NCI-H460 (cell line): Measurements from ENCODE around the gene MYO1C.

DNA sequence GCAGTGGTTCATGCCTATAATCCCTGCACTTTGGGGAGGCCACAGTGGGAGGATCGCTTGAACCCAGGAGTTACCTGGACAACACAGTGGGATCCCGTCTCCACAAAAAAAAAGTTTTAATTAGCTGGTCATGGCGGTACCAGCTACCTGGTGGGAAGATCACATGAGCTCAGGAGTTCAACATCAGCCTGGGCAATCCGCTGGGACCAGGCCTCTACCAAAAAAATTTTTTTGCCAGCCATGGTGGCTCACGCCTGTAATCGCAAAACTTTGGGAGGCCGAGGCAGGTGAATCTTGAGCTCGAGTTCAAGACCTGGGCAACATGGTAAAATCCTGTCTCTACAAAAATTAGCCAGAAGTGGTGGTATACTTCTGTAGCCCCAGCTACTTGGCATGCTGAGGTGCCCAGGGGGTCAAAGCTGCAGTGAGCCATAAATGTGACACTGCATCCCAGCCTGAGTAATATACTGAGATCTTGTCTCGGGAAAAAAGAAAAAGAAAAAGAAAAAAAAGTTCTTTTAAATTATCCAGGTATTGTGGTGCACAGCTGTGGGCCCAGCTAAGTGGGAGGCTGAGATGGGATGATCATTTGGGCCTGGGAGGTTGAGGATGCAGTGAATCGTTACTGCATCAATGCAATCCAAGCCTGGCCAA is 8.2 kb downstream of the YWHAE start:
RAMPAGE:
- cytosol, long total RNA = no peak
- long total RNA = no peak
- nucleus, long total RNA = no peak

RAMPAGE:
- cytosol, long total RNA = no peak
- long total RNA = no peak
- nucleus, long total RNA = no peak
Observed at GRCh38 chr17:1404786-1405145, 4.7 kb upstream of the YWHAE start.

GRCh38 chr17:1492496-1493037 is at the start of gene MYO1C:
TSS of gene MYO1C (minus strand) at chr17:1492686.
RAMPAGE:
- cytosol, long total RNA = no peak
- long total RNA = no peak
- nucleus, long total RNA = no peak

DNA sequence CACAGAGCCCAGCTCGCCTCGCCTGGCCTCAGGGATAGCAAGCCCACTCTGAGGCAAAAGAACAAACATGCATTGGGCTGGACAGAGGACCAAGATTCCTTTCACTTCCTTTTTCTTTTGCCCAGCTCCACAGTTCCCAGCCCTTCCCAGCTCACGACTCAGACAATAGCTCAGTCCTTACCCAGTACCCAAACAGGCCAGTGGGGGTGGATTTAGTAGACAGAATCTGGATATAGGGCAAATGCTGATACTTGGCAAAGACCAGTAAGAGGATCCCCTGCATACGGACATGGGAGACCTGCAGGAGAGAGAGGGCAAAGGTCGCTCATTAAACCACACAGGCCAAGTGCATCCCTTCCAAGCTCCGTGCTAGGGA is 6.9 kb downstream of the INPP5K start:
RAMPAGE:
- cytosol, long total RNA = no peak
- long total RNA = no peak
- nucleus, long total RNA = no peak

DNA sequence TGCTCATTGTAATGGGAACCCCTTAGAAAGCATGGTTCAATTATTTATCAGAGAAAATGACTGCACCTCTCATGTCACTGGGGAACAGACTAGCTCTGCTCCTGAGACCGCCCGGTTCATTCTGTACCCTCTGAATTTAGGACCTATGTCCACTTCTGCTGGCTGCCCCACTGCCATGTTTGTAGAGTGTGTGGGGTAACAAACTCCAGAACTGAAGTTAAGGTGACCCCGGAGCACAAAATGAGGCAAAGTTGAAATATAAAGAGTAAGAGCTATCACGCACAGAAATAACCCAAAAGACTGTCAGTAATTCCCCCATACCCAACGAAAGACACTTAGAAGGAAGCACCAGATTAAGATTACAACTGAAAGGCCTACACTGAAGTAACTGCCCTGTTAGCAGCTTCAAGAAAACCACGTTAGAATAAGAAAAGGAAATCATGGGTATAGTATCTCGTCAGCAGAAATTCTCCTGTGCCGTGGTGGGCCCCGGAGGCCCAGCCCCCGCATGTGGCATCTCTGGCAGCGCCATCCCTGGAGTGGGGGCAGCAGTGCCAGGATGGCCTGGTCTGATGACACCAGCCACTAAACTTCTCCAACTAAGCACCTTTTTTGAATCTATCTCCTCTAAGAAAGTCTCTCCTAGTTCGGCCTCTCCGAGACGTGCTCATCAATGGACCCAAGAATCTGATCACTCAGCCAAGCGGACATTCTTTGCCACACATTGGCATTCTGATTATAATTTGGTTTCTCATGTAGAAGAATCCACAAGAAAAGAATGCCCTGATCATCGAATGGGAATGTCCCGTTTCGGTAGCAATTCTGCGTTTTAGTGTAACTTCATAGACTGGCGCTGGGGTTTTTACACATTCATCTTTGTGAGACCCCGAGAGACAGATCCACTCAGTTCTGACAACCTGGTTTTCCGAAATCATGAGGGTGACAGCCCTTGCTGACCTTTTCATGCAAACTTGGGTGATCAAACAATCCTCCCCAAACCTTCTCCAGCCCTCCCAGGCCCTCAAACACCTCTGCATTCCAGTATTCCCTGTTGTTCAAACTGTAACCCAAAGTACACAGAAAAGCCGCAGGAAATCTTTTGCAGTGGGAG is 18.7 kb downstream of the PITPNA start:
RAMPAGE:
- cytosol, long total RNA = no peak
- long total RNA = no peak
- nucleus, long total RNA = no peak

DNA sequence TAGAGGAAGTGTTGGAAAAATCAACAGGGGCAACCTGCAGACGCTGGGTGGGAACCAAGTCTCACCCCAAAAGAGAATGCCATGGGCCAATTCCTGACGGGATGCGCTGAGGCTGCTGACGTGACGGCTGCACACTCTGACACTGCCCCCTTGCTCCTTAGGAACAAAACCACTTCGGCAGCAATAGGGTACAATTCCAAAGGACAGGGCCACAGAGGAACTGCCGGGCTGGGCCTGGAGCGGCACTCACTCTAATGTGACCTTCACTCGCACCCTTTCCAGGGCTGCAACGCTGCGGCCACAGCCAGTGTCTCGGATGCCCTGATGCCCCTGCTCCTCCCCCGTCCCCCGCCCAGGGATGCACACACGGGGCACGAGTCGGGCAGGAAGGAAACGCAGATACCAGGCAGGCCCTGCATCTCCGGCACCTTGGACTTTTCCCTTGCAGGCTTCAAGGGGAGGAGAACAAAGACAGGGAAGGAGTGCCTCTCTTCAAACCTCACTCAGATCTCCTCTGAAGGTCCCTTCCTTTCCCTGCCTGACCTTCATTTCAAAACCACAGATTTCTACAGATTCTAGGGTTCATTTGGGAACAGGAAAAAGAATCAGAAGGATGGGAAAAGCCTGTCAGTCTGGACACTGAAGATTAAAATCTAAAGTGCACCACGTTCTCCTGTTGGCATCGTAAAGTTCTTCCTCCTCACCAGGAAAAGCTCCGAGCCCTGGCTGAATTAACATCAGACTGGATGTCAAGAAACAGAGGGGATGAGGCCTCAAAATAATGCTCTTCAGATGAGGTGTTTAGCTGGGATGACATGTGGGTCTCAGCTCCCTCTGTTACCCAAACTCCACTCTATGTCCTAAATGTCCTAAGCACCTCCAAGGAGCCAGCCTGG is 2.3 kb downstream of the PITPNA start:
RAMPAGE:
- cytosol, long total RNA = no peak
- long total RNA = no peak
- nucleus, long total RNA = no peak

RAMPAGE:
- cytosol, long total RNA = no peak
- long total RNA = no peak
- nucleus, long total RNA = no peak
Observed at GRCh38 chr17:1561591-1562176, 908 bp downstream of the PITPNA start.

DNA sequence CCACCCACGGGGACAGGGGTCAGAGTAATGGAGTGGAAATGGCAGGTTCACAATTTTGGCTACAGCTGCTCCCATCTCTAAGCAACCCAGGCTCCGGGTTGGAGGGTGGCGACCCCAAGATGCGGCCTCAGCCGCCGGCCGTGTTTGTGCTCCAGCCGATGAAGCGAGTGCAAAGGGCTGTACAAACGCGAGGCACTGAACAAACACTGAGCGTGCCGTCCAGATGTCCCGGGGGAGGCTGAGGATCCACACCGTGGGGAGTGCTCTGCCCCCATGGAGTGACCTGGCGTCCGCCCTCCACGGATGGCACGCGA is 22.2 kb downstream of the SLC43A2 start:
RAMPAGE:
- cytosol, long total RNA = no peak
- long total RNA = no peak
- nucleus, long total RNA = no peak

DNA sequence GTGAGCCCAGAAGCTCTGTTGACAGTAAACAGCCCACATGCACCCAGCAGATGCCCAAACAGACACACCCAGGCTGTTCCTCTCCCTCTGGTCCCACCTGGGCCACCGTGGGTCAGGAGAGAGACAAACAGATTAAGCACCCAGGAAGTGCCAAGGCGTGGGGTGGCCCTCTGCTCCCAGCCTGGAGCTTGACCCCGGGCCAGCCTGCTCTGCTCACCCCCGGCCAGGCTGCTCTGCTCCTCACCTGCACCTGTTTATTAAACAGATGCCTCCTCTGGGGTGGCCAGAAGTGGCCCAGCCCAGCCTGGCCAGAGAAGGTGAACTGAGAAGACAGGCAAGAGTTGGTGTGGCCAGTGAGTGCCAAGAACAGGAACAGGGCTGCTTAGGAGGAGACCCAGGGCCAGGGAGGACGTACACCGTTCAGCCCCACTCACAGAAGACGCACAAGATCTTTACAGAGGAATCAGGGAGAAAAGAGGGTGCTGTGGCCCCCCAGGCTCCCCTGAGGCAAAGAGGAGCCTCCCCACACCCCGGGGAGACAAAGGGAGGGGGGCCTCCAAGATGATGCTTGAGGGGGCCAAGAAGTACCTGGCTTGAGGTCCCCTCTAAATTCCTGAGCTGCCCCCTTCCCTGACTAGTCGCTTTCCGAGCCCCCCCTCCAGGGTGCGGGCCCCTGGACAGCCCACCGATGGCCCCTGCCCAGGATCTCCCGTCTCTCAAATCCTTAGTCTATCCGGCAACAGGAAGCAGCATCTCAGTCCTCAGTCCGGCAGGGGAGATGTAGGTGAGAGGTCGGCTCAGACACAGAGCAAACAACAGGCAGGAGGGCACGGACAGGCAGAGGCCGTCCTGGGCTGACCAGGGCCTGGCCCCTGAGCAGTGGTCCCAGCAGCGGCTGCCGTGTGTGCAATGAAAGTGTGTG is 7.7 kb downstream of the SLC43A2 start:
RAMPAGE:
- cytosol, long total RNA = no peak
- long total RNA = no peak
- nucleus, long total RNA = no peak

GRCh38 chr17:1630800-1631065 is 2.1 kb upstream of the SLC43A2 start:
RAMPAGE:
- cytosol, long total RNA = no peak
- long total RNA = no peak
- nucleus, long total RNA = no peak

RAMPAGE:
- cytosol, long total RNA = no peak
- long total RNA = no peak
- nucleus, long total RNA = no peak
Observed at GRCh38 chr17:1654076-1654531, 4.4 kb upstream of the RILP start.

DNA sequence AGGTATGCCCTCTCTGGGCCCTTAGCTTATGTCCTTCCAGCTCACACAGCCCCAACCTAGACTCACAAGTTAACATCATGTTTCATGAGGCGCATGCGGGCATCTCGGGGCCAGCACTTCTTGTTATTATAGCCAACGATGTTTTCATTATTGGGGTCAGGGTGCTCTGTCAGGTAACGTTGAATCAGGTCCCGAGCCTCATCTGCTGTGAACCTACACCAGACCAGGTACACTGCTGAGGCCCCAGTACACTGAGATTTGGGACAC is 11.1 kb downstream of the PRPF8 start:
RAMPAGE:
- cytosol, long total RNA = no peak
- long total RNA = no peak
- nucleus, long total RNA = no peak

RAMPAGE:
- cytosol, long total RNA = no peak
- long total RNA = no peak
- nucleus, long total RNA = no peak
Observed at GRCh38 chr17:1704841-1705997, 5.0 kb downstream of the TLCD2 start.

RAMPAGE:
- cytosol, long total RNA = no peak
- long total RNA = no peak
- nucleus, long total RNA = no peak
Observed at GRCh38 chr17:1721967-1722445, 2.5 kb upstream of the WDR81 start.

DNA sequence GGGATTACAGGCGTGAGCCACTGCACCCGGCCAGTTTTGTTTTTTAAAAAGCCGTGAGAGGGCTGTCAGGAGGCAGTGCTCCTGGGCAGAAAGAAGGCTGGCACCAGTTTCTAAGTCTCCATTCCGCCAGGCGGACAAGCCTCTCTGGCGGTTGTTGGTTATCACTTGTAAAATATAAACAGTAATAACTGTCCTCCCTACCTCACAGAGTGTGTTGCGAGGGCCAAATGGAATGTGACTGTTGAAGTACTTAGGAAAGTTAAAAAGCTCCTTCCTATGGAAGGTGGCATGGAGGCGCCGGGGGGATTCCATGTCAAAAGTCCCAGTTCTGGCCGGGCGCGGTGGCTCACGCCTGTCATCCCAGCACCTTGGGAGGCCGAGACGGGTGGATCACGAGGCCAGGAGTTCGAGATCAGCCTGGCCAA is 739 bp upstream of the WDR81 start:
RAMPAGE:
- cytosol, long total RNA = no peak
- long total RNA = no peak
- nucleus, long total RNA = no peak

RAMPAGE:
- cytosol, long total RNA = no peak
- long total RNA = no peak
- nucleus, long total RNA = no peak
Observed at GRCh38 chr17:1733609-1734055, 9.0 kb upstream of the SERPINF2 start.

GRCh38 chr17:1753902-1754650 is 7.8 kb upstream of the SERPINF1 start:
RAMPAGE:
- cytosol, long total RNA = no peak
- long total RNA = no peak
- nucleus, long total RNA = no peak

DNA sequence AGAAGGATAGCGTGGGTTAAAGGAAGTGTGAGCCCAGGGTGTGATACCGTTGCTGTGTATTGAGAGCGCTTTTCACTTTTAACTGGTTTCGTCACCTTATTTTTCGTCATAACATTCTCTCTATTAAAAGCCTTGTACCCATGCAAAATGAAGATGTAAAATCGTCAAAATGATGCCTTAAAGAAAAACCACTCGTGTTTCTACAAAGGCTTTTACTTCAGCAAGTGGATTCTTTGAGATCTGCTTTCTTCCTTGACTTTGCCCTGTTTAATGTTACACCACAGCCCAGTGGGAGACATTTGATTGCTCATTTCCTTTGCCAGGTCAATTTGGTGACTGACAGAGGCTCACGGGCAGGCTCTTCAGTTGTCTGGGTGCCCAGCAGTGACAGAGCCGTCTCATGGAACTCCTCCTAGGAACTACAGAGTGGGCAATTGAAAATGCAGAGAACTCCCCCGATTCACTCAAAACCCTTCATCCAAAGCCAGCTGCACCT is 61.2 kb downstream of the RPA1 start:
RAMPAGE:
- cytosol, long total RNA = no peak
- long total RNA = no peak
- nucleus, long total RNA = no peak

DNA sequence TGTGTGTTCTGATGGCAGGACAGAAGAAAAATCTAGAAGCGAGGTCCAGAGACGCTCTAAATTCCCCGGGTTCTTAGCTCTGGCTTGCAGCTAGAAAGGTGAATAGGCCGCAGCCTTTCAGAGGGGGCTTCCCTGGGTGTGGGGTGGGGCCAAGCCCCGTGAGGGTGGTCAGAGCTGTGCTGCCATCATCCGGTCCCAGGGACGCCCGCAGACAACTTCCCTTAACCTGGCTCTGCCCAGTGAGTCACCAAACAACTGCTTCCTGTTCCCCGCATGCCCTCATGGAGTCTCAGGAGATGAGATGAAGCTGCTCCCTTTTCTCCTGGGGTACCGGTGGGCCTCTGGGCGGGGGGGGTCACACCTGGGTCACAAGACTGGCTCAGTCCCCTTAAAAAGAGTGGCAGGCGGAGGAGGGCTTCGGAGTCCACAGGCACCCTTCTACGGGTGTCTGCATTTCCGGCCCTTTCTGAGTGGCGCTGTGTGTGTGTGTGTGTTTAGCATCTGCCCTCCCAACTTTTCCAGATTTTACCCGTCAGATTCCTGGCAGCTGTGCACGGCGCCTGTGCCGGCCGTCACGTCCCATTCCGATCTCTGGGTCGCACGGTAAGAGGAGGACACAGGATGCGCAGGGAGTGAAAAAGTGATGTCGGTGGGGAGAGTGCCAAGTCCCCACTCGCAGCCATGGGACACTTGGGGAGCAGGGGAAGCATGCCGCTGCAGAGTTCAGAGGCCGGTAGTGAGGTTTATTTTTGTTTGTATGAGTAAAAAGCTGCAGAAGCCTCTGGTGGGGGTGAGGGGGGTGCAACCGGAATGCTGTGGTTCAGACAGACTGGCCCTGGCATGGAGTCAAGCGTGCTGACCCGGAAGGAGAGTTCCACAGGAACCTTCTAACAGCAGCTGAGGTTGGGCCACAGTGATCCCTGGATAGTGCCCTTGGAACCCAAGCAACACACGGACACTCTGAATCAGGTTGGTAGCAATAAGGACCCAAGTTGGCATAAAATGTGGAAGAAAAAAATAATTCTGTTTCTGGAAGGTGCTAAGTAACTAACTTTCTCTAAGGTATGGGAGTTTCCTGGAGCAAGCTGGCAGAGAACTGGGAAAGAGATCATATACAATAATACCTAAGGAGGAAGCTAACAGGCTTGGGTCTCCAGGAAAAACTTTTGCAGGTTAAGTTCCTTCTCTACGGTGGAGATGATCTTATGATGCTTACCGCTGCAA is 16.9 kb downstream of the HIC1 start:
RAMPAGE:
- cytosol, long total RNA = no peak
- long total RNA = no peak
- nucleus, long total RNA = no peak

DNA sequence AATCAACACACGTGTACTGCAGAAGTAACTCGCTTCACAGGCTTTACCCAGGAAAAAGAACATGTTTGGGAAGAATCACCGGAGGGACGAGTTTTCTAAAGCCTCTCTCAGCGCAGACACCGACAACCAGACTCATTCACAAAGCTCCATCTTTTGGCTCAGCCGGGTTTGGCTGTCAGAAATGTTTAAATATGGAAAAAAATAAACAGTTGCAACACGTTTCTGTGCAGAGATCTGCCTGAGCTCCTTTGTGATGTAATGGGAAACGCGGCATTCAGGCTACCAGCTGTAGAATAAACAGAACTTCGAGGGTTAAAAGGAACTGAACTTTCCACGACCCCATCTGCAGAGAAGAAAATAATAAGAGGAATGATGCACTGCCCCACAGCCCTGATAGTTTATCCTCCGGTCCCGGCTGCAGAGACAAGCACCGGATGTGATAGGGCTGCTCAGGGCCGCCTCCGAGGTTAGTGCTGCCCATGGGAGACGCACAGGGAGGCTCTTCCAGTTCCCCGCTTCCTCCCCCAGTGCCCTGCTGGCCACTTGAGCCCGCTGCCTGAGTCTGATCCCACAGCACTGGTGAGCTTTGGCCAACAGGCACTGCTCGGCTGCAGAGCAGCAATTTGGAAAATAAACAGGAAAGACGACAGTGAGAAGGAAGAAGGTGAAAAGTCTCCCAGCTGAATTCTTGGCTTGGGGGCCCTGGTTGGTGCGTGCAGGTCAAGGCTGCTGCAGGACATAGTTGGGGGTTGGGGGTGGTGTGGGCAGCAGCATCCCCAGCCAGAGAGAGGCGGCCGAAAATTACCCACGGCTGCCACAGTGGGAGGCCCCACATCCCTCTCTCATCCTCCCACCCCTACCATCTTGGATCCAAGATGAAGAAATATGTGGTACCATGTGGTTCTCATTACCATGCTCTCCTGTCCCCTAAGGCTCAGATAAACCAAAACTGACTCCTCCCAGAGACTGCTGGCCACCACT is 120.0 kb downstream of the HIC1 start:
RAMPAGE:
- cytosol, long total RNA = no peak
- long total RNA = no peak
- nucleus, long total RNA = no peak